Esophagus muscularis mucosa (tissue), 4 donors: ENCODE measurements around a stretch of chr11.

DNA sequence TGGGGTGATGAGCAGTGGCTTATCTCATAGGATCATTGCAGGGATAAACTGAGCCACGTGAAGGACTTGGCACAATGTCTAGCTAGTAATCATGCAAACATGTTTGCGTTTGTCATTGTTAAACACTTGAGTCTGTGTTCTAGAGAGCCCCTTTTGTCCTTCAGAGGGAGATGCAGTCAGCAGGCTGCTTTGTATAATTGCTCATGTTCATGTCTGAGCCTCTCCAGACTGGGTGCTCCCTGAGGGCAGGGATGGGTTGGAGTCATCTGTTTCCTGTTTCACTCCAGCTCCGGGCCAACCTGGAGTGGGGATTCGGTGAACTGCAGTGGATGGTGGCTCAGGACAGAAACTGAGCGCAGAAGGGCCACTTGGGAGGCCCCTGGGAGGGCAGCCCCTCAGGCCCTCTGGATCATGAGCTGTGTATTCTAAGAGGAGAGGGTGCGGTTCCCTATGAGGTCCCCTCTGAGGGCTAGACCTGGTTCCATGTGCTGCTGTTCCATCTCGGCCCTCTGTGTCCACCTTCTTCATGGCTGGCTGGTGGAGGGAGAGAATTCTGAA, 16.0 kb downstream of the CD82 start:
- PRO-cap, result no peak
- RAMPAGE, long total RNA, 4 experiments, result no peak in any of the 4 experiments

DNA sequence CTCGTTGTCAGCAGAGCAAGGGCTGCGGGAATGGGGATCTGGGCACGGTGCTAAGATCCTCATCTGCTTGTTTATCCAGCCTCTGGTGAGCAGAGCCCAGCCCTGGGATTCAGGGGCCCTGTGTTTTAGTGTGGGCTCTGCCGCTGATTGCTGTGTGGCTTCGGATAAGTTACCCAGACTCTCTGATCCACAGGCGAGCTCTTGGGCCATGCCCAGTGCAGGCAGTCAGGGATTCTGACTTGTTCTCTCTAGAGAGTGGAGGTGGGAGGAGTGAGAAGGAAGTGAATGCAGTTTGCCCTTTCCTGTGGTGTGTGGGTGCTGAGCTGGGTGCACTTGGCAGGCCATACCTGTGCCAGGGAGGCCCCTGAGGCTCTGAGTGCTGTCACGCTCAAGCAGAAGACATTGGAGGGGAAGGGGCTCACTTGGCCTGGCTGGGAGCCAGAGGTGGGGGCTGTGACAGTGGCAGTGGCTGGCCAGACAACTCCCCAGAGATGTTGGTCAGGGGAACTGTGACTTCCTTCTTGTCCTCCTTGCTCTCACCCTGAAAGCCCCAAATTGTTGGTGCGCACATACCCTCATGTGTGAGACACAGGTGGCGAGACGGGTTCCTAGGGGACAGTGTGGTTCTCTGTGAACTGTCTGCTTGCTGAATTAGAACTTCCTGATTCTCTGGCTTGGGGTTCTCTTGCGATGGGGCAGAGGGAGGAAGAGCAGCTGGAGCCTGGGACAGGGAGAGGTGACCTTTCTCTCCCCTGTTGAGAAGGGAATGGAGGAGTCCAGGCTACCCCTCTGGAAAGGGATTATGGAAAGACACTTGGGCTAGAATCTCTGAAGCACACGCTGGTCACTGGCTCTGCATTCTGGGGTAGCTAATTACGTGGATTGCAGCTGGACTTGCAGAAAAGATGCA, 43.8 kb downstream of the CD82 start:
- PRO-cap, result no peak
- RAMPAGE, long total RNA, 4 experiments, result no peak in any of the 4 experiments

DNA sequence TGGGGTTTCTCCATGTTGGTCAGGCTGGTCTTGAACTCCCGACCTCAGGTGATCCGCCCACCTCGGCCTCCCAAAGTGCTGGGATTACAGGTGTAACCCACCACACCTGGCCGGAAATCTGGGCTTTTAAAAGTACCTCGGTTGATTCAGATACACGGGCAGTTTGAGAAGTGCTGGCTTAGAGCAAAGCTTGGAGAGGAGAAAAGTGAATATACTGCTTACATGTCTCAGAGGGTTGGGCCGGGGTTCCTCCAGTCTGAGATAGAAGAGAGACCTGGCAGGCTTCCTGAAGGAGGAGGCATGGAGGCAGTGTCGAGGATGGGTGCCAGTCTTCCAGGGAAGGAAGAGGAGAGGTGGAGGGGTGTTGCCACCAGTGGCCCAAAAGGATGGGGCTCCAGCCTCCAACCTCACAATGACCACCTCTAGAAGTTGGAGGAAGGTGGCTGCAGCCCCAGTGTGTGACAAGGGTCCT, 65.0 kb downstream of the CD82 start:
- PRO-cap, result no peak
- RAMPAGE, long total RNA, 4 experiments, result no peak in any of the 4 experiments

DNA sequence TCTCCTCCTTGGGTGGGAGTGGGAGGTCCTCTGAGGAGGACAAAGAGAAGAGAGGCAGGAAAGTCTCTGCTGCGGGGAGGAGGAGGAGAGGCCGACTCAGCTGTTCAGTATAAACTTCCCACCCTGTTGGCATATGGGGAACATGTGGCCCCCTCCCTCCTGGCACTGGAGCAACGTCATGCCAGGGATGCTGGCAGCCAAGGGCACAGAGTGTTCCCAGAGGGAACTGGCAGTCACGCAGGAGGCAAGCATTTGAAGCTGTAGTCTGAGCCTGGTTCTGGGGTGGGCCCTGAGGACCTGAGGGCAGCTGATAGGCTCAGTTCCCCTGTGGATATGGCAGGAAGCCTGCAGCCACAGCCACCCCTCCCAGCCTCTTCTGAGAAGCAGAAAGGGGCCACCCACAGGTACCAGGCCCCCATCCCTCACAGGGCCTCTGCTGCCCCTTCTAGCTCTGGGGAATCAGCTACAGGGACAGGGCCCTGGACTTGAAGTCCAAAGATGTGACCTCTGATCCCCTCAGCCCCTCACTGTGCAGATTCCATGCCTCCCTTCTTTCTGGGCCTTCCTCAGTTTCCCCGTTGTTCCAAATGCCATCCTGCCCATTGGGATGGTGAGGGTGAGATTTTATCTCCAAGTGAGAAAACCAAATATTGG, 67.0 kb upstream of the TSPAN18 start:
- PRO-cap, result bidirectional peak, plus-strand start at position 219 of the sequence, minus-strand start at position 80 of the sequence
- RAMPAGE, long total RNA, 4 experiments, result no peak in any of the 4 experiments

DNA sequence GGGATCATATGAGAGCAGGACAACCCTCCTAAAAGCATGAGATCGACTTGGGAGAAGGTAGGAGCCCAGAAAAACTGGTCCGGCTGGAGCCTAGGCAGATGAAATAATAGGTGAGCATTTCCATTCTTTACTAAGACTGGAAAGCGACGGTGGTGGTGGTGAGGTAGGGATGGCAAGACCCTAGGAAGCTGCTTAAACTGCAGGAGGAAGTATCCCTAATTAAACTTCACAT, 35.6 kb upstream of the TSPAN18 start:
- PRO-cap, result no peak
- RAMPAGE, long total RNA, 4 experiments, result no peak in any of the 4 experiments

DNA sequence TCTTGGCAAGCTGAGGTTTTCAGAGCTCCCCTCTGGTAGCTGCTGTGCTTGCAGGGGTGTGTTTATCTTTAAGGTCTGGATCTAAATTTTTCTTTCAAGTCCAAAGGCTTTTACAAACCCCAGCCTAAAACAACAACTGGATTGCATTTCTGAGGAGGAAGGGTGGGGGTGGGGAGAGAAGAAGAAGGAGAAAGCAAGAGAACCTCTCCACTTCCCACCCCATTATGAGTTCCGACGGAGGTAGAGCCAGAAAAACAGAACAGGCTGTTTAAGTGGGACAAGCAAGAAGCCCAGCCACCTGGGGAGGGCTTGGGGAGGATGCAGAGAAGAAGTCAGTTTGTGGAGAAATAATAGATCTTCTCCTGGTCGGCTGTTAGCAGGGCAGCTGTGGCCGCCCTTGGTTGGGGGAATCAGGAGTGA, 77.9 kb downstream of the TSPAN18 start:
- PRO-cap, result no peak
- RAMPAGE, long total RNA, 4 experiments, result no peak in any of the 4 experiments

DNA sequence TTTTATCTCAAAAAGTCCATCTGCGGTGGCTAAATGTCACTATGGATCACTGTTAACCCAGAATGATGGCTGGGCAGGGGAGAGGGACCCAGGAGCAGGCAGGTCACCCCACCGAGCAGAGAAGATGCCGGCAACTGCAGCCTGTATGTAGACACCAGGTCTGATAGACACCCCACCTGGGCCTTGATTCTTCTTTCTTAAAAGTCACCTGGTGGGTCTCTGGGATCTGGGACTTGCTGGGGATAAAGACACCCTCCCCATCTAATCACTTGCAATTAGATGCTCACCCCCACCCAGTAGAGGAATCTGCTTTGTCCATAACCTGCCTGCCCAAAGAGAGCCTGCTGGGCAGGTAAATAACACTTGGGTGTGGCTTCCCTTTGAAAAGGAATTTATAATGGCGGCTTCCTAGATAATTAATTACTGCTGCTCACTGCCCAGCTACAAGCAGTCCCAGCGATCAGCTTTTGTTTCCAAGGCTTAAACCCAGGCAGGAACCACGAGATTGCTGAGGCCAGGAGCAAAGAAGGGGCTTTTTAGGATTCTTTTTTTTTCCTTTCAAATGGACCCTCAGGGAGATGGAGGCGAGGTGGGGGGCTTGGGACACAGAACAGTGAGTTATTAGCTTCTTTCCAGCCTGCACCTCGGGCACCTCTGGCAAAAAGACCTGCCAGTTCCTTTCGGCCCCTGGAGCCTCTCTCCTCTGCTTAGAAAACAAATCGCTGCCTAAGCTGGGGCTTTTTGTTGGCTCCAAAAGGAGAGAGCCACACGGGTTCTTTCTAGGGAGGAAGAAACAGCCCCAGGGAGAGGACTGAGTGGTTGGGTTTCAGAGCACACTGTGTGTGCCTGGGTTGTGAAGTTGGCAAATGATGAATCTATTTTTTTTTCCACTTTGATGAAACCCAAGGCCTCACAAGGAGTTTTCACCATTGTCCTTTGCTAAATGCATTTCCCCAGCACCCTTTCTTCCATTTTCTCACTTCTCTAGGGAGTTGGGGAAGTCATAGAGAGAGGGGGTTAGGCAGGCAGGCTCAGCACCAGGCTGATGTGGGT, 107.2 kb downstream of the TSPAN18 start:
- PRO-cap, result no peak
- RAMPAGE, long total RNA, 4 experiments, result no peak in any of the 4 experiments

- PRO-cap, result bidirectional peak, plus-strand start at chr11:44857754, minus-strand start at chr11:44857594
- RAMPAGE, long total RNA, 4 experiments, result no peak in any of the 4 experiments
These were observed 93.2 kb downstream of the TP53I11 start for GRCh38 chr11:44857427-44857922.

GRCh38 chr11:44911846-44912164, 38.9 kb downstream of the TP53I11 start:
- PRO-cap, result no peak
- RAMPAGE, long total RNA, 4 experiments, result no peak in any of the 4 experiments

- PRO-cap, result no peak
- RAMPAGE, long total RNA, 4 experiments, result no peak in any of the 4 experiments
These were observed 11.1 kb downstream of the TP53I11 start for GRCh38 chr11:44939585-44939960.

DNA sequence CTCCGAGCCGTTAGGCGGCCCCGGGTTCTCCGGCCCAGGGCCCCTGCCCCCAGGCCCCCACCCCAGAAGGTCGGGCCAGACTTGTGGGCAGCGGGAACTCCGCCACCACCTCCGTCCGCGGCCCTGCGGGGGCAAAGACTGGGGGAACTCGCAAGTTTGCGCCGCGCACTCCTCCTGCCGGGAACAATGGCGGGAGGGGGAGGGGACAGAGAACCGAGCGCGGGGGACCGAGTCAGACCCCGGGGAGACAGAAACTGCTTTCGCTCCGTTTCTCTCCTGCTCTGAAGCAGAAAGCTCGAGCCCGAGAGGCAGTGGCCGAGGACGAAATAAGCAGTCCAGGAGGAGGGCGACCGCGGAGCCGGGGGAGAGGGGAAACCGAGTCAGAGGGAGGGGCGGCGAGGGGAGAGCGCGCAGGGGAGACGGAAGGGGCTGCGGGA, 644 bp downstream of the TP53I11 start:
- PRO-cap, result unidirectional peak, minus-strand start at position 133 of the sequence; unidirectional peak, minus-strand start at position 188 of the sequence
- RAMPAGE, long total RNA, 4 experiments, result no peak in any of the 4 experiments

- PRO-cap, result no peak
- RAMPAGE, long total RNA, 4 experiments, result no peak in any of the 4 experiments
These were observed 36.6 kb downstream of the PRDM11 start for GRCh38 chr11:45182742-45183737.

DNA sequence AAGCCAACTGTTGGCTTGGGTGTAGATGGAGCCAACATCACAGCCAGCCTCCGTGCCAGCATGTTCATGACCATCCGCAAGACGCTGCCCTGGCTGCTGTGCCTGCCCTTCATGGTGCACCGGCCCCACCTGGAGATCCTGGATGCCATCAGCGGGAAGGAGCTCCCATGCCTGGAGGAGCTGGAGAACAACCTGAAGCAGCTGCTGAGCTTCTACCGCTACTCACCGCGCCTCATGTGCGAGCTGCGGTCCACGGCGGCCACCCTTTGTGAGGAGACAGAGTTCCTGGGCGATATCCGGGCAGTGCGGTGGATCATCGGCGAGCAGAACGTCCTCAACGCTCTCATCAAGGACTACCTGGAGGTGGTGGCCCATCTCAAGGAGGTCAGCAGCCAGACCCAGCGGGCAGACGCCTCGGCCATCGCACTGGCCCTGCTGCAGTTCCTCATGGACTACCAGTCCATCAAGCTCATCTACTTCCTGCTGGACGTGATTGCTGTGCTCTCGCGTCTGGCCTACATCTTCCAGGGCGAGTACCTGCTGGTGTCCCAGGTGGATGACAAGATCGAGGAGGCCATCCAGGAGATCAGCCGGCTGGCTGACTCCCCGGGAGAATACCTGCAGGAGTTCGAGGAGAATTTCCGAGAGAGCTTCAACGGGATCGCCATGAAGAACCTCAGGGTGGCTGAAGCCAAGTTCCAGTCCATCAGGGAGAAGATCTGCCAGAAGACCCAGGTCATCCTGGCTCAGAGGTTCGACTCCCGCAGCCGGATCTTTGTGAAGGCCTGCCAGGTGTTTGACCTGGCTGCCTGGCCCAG, 59.1 kb downstream of the SYT13 start:
- PRO-cap, result no peak
- RAMPAGE, long total RNA, 4 experiments, result no peak in any of the 4 experiments

DNA sequence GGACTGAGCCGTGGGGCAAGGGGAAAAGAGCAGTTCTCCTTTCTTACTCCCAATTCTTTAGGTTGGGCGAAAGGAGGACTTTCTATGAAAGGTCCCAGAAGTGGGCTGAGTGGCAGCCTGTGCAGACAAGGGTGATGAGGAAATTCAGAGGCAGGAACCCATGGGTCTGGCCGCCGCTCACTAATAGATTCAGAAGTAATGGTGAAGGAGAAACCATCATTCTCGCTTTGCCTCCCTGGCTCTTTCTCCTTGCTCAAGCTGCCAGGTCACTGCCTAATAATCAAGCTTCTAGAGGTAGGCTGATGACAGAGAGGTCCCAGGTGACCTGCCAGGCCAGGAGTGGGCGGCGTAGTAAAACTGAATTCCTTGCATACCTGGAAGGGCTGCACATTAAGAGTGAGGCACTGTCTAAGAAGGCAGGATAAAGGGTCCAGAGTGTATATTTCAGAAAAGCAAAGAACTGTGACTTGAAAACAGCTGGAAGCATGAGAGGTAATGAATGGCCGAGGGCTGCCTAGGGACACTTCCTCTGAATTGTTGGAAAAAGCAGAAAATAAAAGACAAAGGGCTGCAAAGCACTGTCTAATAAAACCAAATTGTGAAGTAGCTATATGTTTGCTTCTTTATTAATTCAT, 4.1 kb downstream of the SYT13 start:
- PRO-cap, result no peak
- RAMPAGE, long total RNA, 4 experiments, result no peak in any of the 4 experiments

DNA sequence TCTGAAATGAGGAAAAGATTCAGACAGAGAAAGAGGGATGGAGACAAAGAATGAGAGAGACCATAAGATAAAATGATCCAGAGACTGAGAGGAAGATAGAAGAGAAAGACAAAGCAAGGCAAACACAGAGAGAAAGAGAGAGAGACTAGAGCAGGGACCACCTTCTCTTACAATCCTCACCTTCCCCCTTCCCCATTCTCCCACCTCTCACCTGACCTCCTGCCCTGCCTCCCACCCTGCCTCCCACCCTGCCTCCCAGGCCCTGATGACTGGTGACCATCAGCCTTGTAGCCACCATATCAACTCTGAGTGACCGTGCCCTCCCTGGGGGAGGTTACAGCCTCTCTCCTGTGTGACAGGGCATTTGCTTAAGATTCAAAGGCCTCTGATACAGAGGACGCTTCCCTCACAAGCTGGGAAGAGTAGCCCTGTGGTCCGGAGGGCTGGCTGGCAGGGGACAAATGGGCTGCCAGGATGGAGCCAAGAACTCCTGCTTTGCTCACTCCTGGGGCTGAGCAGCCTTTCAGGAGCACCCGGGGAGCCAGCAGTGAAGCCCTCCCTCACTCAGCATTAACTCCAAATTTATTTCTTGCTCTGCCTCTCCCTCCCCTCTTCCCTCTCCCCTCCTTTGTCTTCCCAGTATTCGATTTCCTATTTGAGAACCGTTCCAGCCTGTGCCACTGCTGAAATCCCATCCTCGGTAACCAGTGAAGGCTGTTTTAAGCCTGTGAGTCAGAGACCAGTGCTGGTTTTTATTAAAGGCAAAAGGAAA, 125.2 kb upstream of the SYT13 start:
- PRO-cap, result no peak
- RAMPAGE, long total RNA, 4 experiments, result no peak in any of the 4 experiments

DNA sequence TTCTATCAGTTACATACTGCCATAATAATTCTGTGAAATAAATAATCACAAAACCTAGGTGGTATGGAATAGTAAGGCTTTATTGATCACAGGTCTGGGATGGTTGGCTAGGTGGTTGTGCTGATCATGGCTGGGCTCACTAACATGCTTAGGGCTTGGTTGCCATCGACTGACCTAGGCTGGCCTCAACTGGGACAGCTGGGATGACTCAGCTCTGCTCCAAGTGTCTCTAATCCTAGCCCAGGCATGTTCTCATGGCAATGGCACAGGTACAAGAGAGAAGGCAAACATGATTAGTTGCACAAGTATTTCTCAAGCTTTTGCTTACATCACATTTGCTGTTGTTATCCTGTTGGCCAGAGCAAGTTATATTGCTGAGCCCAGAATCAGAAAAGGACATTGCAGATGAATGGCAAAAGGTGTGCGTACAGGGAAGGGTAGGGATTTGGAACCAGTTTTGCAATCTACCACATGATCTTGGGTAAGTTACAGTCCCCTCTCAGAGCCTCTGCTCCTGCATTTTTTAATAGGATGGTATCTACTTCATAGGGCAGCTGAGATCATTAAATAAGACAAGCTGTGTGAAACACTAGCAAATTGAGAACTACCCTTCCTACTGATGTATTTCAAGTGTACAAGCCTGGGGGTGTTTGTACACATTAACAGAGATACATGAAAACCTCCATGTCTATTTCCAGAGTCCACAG, 68.4 kb upstream of the SLC35C1 start:
- PRO-cap, result no peak
- RAMPAGE, long total RNA, 4 experiments, result no peak in any of the 4 experiments

DNA sequence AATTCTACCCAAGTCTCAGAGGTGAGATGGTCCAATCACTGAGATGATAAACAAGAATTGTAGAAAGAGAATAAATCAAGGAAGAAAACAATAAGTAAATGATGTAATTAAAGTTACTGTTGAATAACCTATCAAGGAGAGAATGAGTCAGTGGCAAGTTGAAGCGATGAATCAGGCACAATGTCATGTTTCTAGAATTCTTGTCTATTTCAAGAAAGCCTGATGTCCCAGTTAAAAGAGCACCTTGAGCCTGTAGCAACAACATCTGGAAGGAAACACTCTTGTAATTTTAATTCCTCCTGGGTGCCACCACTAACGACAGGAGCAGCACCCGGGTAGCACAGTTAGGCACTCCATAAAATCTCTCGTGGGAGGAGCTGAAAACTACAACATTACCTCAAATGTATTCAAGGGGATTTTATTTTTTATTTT, 67.9 kb upstream of the SLC35C1 start:
- PRO-cap, result no peak
- RAMPAGE, long total RNA, 4 experiments, result no peak in any of the 4 experiments

DNA sequence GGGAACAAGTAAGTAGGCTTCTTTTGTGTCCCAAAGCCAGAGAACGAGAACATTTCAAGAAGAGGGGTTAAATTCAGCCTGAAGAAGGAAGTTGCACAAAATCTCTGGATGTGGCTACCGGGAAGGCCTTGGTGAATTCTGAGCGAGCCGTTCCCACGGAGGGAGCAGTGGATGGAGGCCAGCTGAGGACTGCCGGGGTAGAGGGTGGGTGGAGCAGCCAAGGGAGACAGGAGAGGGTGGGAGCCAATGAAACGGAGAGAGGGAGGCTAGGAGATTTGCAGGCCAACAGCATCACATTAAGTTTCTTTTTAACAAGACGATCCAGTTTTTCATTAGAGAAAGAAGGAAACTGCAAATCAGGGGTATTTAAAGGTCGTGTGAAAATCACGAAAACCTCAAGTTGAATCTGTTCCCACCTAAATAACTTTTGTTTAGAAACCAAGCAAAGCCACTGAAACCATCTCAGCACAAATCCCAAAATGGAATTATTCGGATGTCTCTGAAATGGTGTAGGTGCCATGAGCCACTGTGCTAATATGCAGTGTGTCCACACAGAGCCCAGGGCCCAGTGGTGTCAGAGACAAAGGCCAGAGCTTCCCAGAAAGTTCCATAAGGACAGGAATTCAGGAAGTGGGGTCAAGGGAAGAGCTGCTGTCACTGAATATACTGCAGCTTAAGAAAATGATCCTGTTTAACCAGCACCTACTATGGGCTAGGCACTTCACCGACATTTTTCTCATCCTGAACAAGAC, 59.7 kb upstream of the SLC35C1 start:
- PRO-cap, result no peak
- RAMPAGE, long total RNA, 4 experiments, result no peak in any of the 4 experiments

DNA sequence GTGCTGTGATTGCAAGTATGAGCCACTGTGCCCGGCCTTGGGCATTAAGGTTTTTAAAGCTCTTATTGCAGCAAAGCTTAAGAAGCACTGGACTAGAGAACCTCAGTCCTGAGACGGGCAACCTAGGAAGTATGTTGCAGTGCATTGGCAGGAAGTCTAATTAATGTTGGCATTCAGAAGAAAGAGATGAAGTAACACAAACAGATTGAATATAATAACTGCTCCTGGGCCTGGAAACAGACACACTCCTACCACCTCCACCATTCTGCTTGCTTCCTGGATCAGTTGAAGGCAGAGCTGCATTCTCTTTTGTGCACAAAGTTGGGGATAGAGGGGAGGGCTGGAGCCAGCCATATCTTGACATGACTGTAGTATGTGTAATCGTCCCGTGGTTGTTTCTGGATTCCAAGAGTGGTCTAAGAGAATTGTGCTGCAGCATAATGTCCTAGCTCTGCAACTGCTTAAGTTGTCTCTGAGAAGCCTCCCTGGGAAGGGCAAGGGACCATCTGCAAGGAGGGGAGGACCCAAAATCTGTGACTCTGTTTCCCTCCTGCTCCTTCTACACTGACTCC, 3.1 kb downstream of the CRY2 start:
- PRO-cap, result no peak
- RAMPAGE, long total RNA, 4 experiments, result no peak in any of the 4 experiments

DNA sequence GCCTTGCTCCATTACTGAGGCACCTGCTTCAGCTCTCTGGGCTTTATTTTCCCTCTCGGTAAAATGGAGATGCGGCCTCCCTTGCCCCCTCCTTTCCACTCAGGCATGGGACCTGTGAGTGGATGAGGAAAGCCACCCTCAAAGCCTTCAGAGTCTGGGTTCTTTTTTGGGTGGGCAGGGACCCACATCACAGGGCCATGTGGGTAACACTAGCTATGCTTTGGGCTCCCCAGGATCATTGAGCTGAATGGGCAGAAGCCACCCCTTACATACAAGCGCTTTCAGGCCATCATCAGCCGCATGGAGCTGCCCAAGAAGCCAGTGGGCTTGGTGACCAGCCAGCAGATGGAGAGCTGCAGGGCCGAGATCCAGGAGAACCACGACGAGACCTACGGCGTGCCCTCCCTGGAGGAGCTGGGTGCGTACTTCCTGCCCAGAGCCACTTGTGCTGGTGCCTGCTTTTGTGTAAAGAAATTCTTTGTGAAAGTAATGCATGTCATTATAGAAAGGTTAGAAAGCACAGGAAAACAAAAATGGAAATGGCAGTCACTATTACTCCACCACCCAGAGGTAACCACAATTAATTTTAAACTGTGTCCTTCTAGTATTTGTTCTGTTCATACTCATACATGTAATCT, 13.5 kb downstream of the CRY2 start:
- PRO-cap, result no peak
- RAMPAGE, long total RNA, 4 experiments, result no peak in any of the 4 experiments